Metastatic Lung Carcinoma in the Adrenal Gland (tissue), 1 donor: ENCODE measurements around a stretch of chr22.

- PRO-cap: no peak
Observed at GRCh38 chr22:42696999-42698029, 23.4 kb downstream of the A4GALT start.

GRCh38 chr22:42718605-42719544, 1.8 kb downstream of the A4GALT start:
- PRO-cap: unidirectional peak, plus-strand start at chr22:42719342; unidirectional peak, plus-strand start at chr22:42719396

DNA sequence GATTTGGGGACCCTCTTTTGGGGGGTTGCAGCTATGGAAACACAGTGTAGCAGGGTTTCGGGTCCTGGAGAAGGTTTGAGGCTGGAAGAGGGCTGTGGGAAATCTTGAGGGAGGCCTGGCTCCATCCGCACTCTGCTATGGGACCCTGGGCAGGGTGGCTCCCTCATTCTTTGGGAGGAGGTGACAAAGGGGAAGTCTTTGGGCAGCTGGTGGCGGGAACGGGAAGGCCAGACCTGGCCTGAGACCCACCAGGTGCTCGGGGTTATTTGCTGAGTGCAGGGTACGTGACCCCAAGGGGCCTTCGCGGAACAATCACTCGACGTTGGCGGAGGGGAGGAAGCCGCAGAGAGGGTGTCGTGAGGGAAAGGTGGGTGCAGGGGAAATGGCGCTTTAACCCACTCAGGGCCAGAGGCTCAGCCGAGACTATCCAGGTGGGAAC, 1.1 kb downstream of the A4GALT start:
- PRO-cap: no peak

DNA sequence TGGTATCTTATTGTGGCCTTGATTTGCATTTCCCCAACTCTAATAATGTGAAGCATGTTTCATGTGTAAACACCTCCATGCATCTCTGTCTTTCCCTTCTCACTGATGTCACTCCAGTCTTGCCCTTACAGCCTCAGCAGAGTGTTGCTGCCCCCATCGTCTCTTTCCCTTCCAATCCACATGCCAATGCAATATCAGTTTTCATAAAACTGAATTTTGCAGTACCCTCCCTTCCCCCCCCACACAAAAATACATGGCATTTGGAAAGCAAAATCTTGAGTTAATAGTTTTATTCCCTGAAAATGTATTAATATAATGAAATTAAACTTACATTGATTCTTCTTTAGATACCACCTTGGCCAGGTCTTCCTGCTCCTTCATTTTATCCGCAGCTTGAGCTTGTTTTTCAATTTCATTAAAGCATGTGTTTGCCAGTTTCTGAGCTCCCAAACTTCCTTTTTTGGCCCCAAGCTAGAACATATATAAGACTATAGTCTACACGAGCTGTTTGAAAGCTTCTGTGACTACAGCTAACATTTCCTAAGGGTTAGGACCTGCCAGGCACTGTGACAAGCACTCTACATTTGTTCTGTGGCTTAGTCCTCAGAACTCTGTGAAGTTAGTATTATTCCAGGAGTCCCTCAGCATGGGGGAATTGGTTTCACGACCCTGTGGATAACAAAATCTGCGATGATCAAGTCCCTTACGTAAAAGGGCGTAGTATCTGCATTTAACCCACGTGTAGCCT, 35.0 kb downstream of the ARFGAP3 start:
- PRO-cap: no peak

DNA sequence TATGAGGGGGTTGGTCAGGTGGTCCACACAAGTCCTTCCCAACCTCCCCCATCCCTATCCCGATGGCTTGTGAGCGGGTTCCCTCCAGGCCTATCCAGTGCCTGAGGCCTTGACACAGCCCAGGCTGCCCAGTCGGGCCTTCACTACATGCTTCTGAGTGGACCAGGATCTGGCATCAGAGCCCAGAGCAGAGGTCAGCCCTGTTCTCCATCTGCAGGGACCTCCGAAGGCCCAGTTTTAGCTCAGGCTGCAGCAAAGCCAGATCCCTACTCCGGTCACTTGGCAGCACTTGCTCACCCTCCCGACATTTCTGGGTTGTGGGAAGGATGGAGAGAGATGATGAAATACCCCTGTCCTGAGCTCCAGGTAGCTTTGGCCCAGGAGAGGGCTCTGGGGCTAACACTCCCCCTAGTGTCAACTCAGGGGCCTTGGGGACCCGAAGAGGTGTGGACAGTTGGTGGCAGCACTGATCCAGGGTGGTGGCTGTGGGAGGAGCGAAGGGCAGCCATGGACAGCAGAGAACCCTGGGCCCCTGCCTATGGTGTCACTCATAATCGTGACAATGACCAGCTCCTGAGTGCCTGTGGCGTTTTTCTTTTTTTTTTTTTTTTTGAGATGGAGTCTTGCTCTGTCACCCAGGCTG, 10.5 kb upstream of the ARFGAP3 start:
- PRO-cap: unidirectional peak, plus-strand start at position 497 of the sequence

- PRO-cap: no peak
Observed at GRCh38 chr22:42931901-42932175, 74.8 kb upstream of the ARFGAP3 start.

DNA sequence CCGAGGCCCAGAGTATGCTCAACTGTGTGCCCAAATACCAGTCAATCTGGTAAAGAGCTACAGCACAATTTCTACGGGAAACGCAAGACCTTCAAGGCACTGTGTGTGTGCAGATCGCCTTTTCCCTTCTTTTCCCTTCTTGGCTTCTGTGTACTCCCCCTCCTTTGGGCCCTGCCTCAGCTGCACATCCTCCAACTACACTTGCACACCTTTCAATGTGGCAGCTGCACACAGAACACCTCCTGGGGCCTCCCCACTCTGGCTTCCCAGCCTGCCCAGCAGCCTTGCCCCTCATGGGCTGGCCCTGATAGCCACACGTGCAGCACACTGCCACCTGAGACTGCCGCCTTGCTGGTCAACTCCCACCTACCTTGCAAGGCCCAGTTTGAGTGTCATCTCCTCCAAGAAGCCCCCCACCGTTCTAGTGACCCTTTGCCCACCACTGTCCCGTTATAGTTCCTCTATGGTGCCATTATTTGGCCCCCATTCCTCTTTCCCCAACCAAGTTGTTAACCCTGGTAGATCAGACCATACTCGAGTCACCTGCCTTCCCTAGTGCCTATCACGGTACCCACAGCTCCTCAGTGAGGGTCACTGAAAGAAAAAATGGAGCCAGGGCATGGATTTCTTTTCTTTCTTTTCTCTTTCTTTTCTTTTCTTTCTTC, 77.3 kb upstream of the ARFGAP3 start:
- PRO-cap: no peak

DNA sequence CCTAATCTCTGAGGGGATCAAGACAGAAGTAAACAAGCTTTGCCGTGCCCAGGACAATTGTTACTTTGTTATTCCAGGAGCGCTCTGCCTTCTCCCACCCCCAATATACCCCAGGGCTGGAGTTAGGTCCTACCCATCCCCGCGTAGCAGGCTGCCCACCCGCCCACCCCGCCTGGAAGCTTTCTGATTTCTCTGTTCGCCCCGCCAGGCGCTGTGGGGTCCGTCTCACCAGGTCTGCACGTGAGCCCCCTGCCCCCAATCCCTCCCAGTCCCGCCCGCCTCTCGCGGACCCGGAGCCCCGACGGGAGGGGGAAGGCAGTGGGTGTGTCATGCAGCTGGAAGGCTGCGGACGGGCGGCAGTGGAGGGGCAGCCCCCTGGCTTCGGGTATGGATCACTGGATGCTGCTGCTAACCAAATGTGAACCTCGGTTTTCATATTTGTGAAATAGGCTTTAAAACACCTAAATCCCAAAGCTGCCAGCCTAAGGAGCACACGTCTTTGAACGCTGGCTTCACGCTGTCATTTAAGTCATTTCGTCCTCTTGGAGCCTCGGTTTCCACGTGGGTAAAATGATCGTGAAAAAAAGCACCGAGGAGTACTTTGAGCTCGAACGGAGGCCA, 634 bp upstream of the BIK start:
- PRO-cap: no peak

GRCh38 chr22:43126690-43127452, 16.3 kb downstream of the BIK start:
- PRO-cap: unidirectional peak, plus-strand start at chr22:43127092

DNA sequence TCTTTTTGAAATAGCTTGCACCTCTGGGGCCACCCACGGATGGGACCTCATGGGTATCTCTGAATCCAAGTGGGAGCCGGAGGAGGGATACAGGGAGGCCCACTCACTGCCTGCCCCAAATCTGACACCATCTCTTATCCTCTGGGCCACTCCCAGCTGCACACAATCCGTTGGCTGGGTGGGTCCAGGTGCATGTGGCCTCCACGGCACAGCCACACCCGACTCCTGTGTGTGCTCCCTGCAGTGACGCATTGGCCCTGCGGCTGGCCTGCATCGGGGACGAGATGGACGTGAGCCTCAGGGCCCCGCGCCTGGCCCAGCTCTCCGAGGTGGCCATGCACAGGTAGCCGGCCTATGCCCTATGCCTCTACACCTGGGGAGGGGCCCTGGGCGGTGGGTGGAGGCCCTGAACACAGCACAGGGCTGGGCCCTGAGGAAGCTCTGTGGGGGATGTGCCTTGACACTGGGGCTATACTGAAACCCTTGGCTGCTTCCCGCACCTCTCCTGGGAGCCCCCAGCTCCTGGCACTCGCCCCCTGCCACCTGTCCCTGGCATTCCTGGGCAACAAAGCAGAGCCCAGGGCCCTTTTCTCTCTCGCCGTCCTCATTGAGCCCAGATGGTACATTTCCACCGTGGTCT, 15.6 kb downstream of the MCAT start:
- PRO-cap: bidirectional peak, plus-strand start at position 273 of the sequence, minus-strand start at position 136 of the sequence

GRCh38 chr22:43128663-43129758, 14.2 kb downstream of the MCAT start:
- PRO-cap: no peak

- PRO-cap: no peak
Observed at GRCh38 chr22:43148561-43149001, 2.8 kb upstream of the TSPO start.

DNA sequence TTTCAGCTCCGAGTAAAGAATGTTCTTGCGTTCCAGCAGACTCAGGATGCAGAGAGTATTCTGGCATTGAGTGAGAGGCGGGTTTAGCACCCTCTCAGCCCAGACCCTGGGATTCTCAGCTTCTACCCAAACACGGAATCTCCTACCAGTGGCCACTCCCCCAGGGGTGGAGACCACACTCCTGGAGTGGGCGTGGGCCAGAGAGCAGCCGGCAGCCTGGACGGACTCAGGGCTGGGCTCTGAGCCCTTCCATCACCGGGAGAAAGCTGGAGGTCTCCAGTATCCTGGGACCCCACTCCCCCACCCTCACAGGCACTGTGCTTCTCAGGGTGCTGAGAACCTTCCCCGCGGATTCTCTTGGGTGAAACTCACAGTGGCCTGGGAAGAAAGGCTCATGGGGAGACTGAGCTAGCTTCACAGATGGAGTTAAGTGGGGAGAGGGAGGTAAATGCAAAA, 26.2 kb upstream of the TTLL12 start:
- PRO-cap: no peak

DNA sequence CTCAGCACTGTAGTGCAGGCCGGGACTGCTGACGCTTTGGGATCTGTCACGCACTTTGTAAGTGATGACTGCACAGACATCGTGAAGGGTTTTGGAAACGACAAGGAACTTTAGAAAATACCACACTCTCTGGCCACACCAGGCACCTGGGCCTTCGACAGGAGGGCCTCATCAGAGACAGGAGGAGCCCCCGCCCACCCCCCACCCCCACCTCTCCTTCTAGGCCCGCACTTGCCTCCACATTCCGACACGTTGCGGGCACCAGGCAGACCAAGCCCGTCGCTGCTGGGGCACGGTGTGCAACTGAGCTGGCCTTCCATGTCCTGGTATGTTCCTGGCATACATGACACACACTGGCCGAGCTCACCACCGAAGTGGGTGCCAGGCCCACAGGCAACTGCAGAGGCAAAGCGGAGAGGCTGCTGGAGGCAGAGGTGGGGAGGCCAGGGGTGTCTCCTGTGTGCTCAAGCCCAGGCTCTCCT, 27.0 kb upstream of the TTLL12 start:
- PRO-cap: no peak

GRCh38 chr22:43237148-43237797, 50.3 kb upstream of the TTLL12 start:
- PRO-cap: no peak

GRCh38 chr22:43272177-43272739, 70.9 kb downstream of the SCUBE1 start:
- PRO-cap: no peak

DNA sequence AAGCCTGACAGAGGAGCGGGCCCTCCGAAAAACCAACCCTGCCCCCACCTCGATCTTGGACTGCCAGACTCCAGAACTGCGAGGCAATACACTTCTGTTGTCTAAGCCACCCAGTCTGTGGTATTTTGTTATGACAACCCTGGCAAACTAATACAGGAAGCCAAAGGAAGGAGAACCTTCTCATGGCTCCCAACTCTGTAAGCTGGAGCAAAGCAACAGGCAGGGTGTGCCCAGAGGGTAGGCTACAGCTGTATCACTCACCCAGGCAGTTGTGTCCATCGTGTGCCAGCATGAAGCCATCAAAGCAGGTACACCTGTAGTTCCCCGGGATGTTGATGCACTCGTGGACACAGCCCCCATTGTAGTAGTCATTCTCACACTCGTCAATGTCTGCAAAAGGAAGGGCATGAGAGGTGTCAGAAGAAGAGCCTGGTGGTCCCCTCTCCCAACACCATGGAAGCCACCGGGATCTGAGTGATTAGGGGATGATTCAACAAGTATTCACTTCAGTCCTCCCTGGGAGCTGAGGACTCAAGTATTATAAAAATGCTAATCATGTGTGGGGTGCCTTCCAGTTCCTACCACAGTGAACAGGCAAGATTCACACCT, 23.4 kb downstream of the SCUBE1 start:
- PRO-cap: no peak

DNA sequence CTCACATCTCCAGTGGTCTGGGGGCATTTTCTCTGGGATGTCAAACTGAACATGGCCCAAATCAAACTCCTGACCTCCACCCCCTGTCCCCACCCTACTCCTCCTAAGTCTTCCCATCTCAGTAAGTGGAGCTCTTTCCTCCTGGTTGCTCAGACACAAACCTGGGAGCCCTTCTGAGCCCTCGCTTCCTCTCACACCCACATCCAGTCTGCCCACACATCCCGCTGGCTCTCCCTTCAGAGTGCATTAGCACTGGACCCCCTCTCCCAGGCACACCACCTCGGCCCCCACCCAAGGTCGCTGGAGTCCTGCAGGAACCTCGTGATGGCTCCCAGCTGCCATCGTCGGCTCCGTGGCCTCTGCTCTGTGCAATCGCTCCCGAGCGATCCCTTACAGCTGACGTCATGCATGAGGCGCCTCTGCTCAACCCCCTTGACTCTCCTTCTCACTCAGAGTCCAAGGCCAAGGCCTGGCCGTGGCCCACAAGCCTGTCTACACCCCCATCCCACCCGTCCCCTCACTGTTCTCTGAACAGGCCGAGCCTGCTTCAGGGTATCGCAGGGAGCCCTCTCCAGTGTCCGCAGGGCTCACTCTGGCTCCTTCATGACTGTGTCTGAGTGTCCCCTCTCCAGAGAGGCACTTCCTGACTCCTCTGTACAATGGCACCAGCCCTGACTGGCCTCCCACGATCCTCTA, 183.9 kb downstream of the EFCAB6 start:
- PRO-cap: no peak

GRCh38 chr22:43829001-43829745, 17.1 kb upstream of the EFCAB6 start:
- PRO-cap: no peak

DNA sequence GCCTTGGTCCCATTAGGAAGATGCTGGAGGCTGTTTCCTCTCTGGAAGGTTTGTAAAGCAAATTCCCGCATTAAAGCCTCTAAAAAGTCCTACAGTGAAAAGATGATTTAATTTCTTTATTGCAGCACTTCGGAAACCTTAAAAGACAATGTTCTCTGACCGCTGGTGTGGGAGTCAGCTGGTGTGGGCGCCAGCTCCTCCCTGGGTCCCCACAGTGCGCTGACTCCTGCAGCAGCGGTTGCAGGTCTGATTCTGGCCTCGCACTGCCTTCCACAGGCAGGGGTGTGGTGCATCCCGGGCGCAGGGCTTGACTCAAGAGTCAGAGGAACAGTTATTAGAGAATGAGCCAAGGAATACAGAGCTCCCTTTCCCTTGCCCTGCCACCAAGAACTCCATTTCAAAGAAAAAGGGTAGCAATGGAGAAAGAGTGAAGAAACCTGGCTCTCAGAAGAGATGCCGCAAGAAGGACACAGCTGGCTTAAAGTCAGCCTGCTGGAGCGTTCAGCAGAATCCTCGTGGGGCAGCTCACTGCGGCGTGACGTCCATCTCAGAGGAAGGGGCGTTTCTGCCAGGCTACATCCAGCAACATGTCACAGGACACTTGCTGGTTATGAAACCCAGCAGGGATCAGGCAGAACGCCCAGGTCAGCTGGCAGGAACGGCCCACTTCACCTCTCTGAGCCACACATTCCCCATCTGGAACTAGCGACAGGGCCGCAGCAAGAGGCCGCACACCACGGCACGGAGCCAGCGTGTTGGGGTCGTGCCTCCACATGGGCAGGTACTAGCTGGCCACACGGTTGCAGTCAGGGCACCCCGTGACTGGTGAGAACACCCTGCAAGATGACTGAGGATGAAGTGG, 18.0 kb upstream of the EFCAB6 start:
- PRO-cap: no peak